ENCODE measurements around a stretch of chr3.

DNA sequence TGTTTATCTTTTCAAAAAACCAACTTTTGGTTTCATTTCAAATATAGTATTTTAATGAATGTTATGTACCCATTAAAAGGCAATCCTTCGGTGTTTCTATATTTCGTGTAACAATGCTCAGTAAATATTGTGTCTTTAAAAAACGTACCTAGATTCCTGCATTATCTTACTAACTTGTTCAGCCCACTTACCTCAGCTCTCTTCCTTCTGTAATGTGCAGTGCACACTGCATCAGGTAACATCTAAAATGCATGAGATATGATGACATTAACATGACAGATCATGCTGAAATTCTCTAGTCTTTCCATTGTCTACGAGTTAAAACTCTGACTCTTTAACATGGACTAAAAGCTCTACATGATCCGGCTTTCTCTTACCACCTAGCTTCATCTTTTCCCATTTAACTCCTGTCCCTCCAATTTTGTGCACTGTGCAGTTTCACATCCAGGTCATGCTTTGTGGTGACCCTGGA lies 147.6 kb downstream of the PYDC2 start:
- PRO-cap: unidirectional peak, minus-strand start at position 202 of the sequence

DNA sequence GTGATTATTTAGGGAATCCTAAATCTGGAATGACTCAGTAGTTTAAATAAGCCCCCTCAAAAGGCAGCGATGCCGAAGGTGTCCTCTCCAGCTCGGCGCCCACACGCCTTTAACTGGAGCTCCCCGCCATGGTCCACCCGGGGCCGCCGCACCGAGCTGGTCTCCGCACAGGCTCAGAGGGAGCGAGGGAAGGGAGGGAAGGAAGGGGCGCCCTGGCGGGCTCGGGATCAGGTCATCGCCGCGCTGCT lies 318.2 kb downstream of the FGF12 start:
- PRO-cap: no peak

GRCh38 chr3:192445831-192446030 lies 281.6 kb downstream of the FGF12 start:
- PRO-cap: no peak

DNA sequence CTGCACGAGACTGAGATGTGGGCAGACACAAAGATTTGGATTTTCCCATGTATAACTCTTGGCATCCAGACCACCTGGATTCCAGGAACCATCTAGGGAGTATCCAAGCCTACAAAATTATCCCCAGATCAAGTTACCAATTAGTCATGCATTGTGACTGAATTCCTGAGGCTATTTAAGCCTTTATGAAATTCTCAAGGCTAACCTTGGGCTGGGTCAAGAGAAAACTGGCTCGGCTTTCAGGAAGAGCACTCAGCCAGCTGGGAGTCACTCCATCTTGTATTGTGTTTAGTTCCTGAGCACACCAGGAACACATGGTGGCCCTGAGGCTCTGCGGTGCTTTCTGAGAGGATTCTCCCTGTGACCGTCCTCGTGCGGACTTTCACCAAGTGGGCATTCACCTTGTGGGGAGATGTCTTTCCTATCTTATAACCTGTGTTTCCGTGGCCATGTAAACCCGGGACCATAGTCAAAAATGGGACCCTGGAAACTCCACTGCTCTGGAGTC lies 13.5 kb upstream of the ATP13A5 start:
- PRO-cap: no peak

DNA sequence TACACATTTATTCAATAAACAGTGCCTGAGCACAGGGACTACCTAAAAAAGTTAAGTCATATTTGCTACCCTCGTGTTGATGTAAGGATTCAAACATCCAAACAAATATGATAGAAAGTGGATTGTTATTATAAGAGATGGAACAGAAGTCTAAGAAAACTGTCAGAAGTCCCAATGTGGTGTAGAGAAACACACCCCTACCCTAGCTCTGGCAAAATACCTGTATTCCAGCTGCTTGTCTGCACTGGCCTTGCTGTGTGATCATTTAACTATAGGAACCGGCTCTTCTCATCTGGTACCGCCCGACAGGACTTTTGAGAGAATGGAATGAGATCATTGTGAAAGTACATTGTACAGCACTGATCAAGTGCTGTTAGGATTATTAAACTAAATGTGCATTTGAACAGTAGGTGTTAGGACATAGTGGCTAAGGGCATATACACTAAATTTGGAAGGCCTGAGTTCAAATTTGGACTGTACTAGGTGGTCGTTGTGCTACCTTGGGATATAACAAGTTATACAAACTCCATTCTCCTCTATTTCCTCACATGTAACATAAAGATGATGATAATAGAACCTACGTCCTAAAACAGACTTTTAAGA lies 1.0 kb upstream of the ATP13A4 start:
- PRO-cap: no peak

- PRO-cap: no peak
These were observed 60.1 kb upstream of the HES1 start for GRCh38 chr3:194075755-194076384.

DNA sequence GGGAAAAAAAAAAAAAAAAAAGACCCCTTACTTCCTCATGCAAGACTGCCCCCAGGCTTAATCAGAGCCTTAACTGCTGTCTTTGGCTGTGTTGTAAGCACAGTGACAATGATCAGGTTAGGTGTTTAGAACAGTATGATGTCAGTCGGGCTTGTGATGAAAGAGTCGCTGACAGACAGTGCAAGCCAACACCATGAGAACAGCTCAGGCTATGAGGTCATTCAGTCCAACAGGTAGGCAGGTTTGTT lies 23.6 kb upstream of the HES1 start:
- PRO-cap: no peak

GRCh38 chr3:194134708-194134893 lies 1.3 kb upstream of the HES1 start:
- PRO-cap: no peak

GRCh38 chr3:194140506-194141137 lies 4.7 kb downstream of the HES1 start:
- PRO-cap: no peak

DNA sequence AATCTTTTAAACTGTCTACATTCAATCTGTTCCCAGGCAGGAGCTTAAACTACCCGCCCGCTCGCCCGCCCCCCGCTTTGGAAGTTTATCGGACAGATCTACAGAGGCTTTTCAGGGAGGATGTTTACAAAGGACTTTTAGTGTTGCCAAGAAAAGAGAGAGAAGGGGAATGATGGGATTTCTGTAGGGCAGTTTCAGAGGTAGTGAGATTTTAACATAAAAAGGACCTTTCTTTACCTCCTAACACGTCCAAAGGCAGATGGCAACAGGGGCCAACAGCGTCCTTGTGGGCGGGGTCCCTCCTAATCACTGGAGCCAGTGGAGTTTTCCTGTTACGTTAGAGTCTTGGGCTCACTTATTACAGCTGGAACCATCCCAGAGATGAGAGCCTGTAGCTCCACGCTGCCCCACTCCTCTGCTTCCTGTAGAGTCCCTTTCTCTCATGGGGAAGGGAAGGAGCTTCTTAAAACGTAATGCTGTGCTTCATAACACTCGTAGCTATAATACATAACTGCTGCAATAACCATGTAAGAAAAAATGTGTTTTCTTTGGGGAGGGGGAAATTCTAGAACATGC lies 30.9 kb downstream of the HES1 start:
- PRO-cap: no peak

DNA sequence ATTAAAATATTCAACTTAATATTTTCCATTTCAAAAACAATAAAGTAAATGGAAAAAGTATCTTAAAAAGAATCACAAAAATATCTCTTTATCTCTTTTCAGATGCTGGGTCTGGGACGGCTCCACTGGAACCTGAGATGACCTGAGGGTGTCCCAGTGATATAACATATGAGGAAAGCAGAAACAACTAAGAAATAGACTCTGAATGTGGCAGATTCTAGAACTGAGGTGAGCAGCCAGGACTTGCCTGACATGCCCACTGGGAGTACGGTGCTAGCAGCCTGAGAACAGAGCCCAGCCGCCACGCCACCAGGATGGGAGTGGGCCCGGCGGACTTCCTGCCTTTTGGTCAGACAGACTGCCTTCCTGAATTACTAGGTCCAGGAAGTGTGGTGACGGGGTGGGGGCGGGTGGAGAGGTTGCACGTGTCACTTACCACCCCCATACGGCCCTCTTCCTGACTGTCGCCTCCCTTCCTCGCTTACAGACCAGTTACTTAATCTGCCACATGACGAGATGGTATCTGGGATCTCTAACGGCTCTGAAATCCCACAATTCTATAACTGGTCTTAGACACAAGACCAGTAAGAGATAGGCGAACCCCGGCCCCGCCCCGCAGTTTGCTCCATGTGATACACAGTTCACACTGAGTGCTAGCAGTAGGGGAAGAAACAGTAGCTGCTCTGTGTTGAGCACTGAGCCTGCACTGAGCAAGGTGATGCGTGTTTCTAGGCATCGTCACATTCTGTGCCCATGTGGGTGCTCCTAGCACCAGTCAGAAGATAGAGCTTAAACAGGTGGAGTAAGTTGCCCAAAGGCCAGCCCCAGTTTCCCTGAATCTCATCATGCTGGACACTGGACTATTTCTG lies 95.8 kb downstream of the CPN2 start:
- PRO-cap: bidirectional peak, plus-strand start at position 649 of the sequence, minus-strand start at position 340 of the sequence

- PRO-cap: no peak
These were observed 64.4 kb downstream of the CPN2 start for GRCh38 chr3:194286658-194287146.

- PRO-cap: no peak
These were observed 30.4 kb downstream of the CPN2 start for GRCh38 chr3:194320611-194321307.

DNA sequence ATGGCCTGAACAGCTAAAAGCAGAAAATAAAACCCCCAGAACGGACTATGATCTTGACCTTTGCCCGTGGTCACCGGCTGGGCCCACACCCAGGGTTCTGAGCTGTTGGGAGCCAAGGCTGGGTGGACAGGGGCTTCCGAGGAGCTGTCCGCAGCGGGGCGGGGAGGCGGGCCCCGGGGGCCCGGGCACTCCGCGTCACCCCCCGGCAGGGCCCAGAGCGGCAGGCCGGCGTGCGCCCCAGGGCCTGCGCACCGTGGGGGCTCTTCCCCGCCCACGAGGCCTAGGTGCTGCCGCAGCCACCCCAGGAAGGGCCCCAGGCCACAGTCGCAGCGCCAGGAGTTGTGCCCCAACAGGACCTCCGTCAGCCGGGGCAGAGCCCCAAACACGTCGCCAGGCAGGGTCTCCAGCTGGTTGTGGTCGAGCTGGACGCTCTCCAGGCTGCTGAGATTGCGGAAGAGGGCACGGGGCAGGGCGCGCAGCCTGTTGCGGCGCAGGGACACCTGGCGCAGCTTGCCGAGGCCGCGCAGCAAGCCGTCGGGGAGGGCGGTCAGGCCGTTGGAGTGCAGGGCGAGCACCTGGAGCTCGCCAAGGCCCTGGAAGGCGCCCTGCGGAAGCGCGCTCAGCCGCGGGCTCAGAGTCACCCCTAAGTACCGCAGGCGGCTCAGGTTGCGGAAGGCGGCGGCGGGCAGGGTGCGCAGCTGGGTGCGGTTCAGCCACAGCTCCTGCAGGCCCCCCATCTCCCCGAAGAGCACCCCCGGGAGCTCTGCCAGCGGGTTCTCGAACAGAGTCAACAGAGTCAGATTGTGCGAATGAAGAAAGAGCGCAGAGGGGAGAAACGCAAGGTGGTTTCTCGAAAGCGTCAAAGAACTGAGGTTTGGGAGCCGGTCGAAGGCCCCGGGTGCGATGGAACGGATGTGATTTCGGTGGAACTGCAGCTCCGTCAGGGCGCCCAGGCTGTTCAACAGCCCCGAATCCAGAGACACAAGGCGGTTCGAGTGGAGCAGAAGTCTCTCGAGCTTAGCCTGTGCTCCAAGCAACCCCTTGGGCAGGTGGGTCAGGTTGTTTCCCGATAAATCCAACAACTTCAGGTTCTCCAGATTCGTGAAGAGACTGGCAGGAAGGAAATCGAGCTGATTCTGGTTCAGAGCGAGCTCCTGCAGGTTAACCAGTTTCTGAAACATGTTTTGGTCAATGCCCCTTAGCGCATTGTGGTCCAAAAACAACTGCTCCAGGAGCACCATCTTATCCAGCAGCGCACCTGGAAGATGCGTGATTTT lies 1.9 kb downstream of the GP5 start:
- PRO-cap: no peak

GRCh38 chr3:194498224-194498721 lies 11.5 kb upstream of the ATP13A3 start:
- PRO-cap: no peak

- PRO-cap: no peak
These were observed 35.8 kb upstream of the ATP13A3 start for GRCh38 chr3:194522412-194523122.

- PRO-cap: no peak
These were observed 38.6 kb downstream of the TMEM44 start for GRCh38 chr3:194594471-194595072.

DNA sequence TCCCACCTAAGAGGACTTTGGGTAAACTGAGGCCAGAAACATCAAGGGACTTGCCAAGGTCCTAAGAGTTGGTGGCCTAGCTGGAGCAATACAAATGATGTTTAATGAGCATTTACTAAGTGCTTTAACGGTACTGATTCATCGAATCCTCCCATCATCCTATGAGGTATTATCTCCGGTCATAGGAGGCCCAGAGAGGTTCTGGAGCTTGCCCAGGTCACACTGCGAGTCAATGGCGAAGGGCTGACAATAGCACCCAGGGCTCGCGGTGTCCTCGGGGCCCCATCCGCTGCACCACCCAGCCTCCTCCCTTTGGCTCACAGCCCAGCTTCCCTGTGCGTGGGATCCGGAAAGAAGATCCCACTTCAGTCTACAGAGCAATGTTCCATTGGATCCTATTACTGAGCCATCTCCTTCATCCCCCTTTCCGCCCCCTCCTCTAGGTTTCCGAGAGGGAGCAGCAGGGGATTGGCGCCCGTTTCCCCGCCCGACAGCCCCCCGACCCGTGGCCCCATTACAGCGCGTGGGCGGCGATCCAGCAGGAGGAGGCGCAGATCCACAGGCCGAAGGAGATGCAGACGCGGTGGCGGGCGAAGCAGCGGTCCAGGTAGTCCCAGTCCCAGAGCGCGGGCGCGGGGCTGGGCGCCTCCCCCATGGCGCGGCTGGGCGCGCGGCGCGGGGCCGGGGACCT lies 513 bp downstream of the TMEM44 start:
- PRO-cap: no peak

DNA sequence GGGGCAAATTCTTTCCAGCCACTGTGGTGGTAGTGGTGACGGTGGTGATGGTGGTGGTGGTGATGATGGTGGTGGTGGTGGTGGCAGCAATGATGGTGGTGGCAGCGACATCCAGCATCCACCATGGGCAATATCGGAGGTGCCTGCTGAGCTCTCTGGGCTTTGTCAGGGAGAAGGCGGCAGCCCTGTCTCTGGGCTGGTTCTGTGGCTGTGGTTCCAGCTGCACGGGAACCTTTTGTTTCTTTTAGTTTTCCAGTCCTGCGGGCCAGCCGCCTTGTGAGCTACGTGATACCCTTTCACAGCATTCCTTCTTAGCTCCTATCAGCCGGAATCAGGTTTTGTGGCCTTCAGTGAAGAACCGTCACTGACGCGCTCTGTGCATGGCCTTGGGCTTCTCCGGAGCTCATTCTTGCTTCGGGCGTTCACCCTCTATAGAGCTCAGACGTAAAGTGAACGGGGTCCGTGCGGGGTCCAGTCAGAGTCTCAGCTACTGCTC lies 166.5 kb downstream of the FAM43A start:
- PRO-cap: no peak

GRCh38 chr3:194940051-194940537 lies 254.4 kb downstream of the FAM43A start:
- PRO-cap: no peak

Measured in paraaortic lymph node (tissue), 1 donor.